Measurements from ENCODE around the genes HS2ST1, LMO4 and PKN2.

GRCh38 chr1:86914544-86915015, at the start of gene HS2ST1:
Gene HS2ST1, plus strand, starts transcription at chr1:86914635.
- PRO-cap, 10 experiments = peak in 10 of 10 experiments; most common plus-strand start chr1:86914674 (in 10); most common minus-strand start chr1:86914778 (in 1)

- PRO-cap, 10 experiments = no peak in any of the 10 experiments
Measured at GRCh38 chr1:87045775-87046345, 131.4 kb downstream of the HS2ST1 start.

- PRO-cap, 10 experiments = peak in 4 of 10 experiments; most common plus-strand start chr1:87226668 (in 2); most common minus-strand start chr1:87226392 (in 1)
Measured at GRCh38 chr1:87226189-87226962, 102.3 kb upstream of the LMO4 start.

- PRO-cap, 10 experiments = peak in 10 of 10 experiments; most common plus-strand start chr1:87328882 (in 7); most common minus-strand start chr1:87328757 (in 9)
Measured at GRCh38 chr1:87328601-87329575, at the start of gene LMO4. Gene LMO4, plus strand, starts transcription at chr1:87328880.

DNA sequence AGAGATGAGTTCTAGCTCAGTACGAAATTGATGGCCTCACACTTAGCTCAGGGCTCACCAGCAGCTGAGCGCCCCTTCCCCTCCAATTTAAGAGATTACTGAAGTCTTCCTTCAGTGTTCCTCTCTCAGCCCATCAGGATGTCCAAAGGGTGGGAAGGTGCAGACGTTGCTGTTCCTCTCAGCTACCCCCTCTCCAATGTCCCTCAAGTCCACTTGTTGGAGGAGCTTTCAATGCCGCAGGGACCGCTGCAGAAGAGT, 5.5 kb downstream of the LMO4 start:
- PRO-cap, 10 experiments = no peak in any of the 10 experiments

- PRO-cap, 10 experiments = no peak in any of the 10 experiments
Measured at GRCh38 chr1:87344849-87345750, 16.4 kb downstream of the LMO4 start.

DNA sequence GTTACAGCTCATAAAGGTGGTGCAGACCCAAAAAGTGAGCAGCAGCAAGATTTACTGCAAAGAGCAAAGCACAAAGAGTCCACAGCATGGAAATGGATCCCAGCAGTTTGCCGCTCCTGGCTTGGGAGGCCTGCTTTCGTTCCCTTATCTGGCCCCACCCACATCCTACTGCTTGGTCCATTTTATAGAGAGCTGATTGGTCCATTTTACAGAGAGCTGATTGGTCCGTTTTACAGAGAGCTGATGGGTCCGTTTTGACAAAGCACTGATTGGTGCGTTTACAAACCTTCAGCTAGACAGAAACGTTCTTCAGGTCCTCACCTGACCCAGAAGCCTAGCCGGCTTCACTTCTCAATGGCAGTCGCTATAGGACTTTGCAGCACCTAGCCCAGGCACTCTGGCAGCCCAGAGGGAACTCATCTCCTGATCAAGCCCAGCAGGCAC, 200.1 kb downstream of the LMO4 start:
- PRO-cap, 10 experiments = no peak in any of the 10 experiments

DNA sequence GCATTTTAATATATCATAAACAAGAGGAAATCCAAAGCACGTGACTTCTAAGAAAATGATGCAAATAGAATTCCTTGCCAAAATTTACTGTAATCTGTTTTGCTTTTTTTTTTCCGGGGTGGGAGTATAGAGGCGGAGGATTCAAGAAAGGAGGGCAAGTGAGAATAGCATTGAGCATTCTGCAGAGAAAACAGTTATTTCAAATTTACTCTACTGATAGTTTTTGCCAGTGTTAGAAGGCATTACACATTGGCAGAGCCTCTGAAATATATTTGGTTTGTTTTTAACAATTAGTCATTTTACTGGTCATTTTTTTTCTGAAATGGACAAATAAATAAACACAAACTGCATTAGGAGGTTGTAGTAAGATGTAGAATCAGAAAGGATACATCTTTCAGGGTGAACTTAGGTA, 498.4 kb downstream of the LMO4 start:
- PRO-cap, 10 experiments = no peak in any of the 10 experiments

- PRO-cap, 10 experiments = peak in 10 of 10 experiments; most common plus-strand start chr1:88684245 (in 9); most common minus-strand start chr1:88683964 (in 6)
Measured at GRCh38 chr1:88683926-88684842, at the start of gene PKN2. Gene PKN2, plus strand, starts transcription at chr1:88684273.

- PRO-cap, 10 experiments = no peak in any of the 10 experiments
Measured at GRCh38 chr1:88768652-88769416, 84.8 kb downstream of the PKN2 start.

DNA sequence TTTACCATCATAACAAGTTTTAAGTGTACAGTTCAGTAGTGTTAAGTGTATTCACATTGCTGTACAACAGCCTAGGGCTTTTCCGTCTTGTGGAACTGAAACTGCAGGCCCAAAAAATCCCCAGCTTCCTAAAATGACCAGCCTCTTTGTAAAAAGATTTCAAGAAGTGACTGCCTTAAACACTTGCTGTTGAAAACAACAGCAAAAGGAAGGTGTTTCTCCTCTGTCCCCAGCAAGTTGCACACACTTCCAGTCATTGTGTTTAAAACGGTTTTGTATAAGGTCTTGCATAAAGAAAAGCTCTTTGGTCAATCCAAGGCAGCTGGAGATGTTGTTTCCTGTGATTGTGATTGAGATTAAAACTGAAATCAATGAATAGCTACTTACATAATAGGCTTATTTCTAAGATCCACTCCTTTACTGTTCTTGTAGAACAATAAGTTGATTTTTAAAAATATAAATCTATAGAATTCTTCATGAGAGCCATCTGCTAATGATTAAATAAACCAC, 16.1 kb upstream of the GBP1 start:
- PRO-cap, 10 experiments = no peak in any of the 10 experiments

DNA sequence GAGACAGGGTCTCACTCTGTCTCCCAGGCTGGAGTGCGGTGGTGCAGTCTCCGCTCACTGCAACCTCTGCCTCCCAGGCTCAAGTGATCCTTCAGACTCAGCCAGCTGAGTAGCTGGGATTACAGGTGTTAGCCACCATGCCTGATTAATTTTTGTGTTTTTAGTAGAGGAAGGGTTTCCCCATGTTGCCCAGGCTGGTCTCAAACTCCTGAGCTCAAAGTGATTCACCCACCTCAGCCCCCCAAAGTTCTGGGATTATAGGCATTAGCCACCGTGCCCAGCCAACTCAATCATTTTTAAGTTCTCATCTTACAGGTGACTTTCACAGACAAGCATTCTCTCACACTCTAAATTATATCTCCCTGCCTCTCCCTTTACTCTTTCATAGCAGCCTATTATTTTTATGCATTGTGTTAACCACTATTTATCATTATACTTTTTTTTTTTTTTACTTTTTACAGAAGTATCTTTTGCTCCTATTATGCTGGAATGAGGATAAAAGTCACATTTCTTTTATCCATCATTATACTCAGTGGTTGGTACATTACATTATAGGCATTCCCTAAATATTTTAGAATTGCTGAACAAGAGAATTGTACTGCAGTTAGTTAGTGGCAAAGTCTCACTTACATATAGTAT, 9.8 kb downstream of the GBP2 start:
- PRO-cap, 10 experiments = no peak in any of the 10 experiments

DNA sequence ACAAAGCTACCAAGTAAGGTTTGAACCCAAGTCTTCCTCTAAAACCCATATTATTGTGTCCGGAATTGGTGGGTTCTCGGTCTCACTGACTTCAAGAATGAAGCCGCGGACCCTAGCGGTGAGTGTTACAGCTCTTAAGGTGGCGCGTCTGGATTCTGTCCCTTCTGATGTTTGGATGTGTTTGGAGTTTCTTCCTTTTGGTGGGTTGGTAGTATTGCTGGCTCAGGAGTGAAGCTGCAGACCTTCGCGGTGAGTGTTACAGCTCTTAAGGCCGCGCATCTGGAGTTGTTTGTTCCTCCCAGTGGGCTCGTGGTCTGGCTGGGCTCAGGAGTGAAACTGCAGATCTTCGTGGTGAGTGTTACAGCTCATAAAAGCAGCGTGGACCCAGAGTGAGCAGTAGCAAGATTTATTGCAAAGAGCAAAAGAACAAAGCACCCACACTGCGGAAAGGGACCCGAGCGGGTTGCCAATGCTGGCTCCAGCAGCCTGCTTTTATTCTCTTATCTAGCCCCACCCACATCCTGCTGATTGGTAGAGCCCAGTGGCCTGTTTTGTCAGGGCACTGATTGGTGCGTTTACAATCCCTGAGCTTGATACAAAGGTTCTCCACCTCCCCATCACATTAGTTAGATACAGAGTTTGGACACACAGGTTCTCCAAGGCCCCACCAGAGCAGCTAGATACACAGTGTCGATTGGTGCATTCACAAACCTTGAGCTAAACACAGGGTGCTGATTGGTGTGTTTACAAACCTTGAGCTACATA, 1.2 kb upstream of the GBP2 start:
- PRO-cap, 10 experiments = peak in 4 of 10 experiments; most common plus-strand start position 617 of the sequence (in 1); most common minus-strand start position 465 of the sequence (in 2)

DNA sequence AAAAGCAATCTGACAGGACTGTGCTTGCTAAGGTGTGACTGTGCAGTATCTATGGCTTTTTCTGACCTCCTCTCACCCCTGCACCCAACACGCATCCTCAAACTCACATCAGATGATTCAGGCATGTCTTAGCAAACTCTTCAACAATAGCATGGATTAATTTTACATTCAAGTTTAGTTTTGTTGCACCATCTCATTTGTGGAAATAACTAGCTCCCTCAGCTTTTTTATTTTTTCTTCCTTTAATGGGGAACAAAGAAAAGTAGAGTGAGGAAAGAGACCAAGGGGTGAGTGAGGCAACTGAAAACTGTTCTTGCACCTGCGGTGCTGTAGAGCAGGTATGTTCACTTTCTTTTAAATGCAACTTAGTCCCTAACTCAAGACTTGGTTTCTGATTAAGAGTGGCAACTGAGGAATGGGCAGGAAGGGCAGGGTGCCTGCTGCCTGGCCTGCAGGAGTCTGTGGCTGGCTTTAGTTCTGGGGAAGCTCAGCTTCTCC, 71.3 kb upstream of the LRRC8B start:
- PRO-cap, 10 experiments = no peak in any of the 10 experiments

- PRO-cap, 10 experiments = no peak in any of the 10 experiments
Measured at GRCh38 chr1:89518193-89518439, 6.5 kb upstream of the LRRC8B start.

DNA sequence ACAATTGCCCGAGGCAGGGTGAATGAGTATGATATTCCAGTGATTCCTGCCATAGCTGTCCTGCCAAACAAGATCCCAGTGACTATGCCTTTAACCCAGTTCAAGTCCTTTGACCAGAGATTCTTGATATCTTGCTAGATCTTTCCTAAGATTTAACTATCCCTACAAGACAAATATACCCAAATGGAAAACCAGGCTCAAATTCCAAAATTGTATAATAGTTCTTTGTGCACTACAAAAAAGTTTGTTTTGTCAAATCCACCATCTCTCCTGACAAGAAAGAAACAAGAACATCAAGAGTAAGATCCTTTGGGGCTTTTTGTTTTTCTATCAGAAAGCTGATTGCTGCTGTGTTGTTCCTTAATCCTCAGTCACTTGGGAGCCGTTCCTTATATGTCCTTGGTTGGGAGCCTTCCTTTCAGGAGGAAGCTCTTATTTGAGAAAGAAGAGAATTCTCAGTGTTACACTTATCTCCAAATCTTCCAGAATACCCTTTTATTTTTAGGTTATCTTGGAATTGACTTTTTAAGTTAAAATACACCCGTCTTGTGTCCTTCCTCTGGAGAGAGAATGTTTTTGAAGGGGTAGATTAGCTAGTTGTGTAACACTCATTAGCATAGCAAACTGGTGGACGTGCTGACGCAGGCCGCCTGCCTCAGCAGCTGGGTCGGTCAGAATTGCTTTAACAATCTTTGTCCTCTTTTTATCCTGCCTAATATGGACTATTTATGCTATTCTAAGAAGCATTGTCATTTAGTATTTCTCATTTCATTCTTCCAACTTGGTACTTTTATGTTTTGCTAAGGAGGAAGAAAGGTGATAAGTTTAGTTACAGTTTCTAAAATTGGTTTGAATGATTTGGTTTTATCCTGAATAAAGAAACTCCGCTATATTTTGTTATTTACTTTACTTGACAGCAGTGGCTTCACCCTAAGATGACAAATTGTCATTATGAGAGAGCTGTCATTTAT, 42.1 kb downstream of the LRRC8B start:
- PRO-cap, 10 experiments = no peak in any of the 10 experiments

DNA sequence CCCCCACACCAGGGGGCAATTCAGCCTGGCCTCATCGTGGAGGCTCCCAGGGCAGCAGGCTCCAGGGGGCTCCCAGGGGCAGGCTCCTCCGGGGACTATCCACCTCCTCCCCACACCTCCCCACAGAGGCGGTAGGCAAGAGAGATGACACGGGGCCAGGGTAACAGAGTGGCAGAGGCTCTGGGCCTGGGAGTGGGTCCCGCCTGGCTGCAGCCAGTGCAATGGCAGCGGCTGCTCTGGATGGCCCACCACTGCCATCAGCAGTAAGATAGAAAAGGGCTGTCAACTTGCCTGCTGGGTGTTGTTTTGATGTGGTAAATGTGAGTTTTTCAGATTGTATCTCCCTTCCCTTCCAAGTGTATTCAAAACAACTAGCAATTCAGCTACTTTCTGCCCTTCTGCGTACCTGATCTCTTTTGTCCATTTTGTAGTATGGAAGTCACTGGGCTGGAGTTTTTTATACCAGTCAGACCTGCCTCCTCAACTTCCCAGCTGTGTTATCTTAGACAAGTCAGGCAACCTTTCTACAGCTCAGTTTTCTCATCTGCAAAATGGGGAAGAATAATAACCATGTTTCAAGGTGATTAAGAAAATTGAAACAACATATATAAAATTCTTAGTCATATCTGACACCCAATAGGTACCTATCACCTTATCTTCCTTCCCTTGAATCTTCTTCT, 22.2 kb upstream of the LRRC8C start:
- PRO-cap, 10 experiments = peak in 1 of 10 experiments; most common minus-strand start position 238 of the sequence (in 1)

- PRO-cap, 10 experiments = no peak in any of the 10 experiments
Measured at GRCh38 chr1:89635973-89636918, 3.3 kb downstream of the LRRC8C start.

DNA sequence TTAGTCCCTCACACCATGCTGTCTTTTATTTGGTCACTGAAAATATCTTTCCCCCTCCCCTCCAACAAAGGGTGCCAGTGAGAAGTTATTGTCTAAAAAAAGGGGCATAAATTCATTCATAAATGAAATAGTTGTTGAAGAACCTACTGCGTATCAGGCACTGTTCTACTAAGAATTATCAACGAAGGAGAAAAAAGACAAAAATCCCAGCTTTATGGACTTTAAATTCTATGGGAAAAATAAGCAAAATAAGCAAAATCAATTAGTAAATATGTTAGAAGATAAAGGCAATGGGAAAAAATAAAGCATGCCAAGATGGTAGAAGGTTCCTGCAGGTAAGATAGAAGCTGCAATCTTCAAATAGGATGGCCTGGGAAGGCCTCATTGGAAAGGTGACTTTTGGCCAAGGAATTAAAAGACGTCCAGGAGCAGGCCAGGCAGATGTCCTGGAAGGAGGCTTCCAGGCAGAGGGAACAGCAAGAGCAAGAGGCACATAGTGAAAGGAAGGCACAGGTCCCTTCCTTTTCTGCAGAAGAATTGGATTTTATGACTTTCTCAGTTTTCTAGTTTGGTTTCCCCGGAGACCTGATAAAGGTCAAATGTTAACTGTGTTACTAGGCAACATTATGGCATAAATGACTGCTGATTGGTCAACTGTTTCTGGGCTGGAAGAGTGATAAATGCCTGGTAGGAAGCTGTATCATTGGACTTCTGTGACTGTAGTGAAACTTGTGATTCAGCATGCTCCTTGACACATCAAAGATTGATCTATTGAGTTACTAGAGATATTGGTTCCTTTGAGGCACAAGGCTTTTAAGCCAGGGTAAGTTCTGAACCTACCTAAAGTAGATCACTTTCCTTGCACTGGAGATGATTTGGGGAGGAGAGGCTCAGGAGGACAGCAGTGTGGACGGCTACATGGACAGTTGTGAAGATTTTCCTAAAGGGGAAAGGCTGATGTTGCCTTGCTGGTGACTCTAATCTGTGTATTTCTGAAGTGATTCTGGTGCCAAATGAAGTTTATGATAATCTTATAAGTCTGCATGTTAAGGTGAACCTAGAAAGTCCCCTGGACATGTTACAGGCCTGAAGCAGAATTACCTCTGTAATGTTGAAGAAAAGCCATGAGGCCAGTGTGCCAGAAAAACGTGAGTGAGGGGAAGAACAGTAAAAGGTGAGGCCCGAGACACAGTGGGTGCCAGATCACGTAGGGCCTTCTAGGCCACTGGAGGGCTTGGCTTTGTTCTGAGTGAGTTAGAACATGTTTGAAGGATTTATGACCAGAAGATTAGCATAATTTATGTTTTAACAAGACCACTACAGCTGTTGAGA, 55.7 kb downstream of the LRRC8C start:
- PRO-cap, 10 experiments = no peak in any of the 10 experiments

GRCh38 chr1:89822170-89822490, 1.3 kb downstream of the LRRC8D start:
- PRO-cap, 10 experiments = peak in 2 of 10 experiments; most common minus-strand start chr1:89822278 (in 2)

All from Metastatic Breast Carcinoma in the Brain (tissue), 10 donors.